LNCaP clone FGC (cell line): ENCODE measurements around the gene NTRK1.

- RRBS, 2 experiments, result no CpG with 5 or more reads among the region's 20 CpGs
Observed at GRCh38 chr1:156140760-156141647, 12.4 kb upstream of the SEMA4A start.

- RRBS, 2 experiments, result no CpG with 5 or more reads among the region's 6 CpGs
Observed at GRCh38 chr1:156146022-156146311, 7.4 kb upstream of the SEMA4A start.

GRCh38 chr1:156155622-156156799 lies 2.6 kb downstream of the SEMA4A start:
- RRBS, 2 experiments, result no CpG with 5 or more reads among the region's 17 CpGs

DNA sequence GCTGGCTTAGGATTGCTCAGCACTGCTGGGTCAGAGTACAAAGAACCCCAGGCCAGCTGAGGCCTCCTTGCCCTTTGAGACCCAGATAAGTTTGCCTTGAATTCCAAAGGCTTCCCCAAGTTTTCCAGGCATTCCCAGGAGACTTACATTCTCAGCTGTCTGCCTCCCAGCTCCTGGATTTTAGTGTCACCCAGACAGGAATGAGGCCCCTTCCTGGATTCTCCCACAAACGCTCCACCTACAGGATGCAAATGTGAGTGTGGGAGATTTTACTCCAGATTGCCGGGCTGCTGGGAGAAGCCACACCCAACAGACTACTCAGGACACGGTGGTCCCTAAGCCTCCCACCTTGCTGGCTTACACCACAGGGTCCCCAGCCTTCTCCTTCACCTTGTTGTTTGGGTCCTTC lies 10.4 kb downstream of the RHBG start:
- RRBS, 2 experiments, result no CpG with 5 or more reads among the region's 3 CpGs

GRCh38 chr1:156436790-156437102 lies 63.8 kb downstream of the MEF2D start:
- RRBS, 2 experiments, result no CpG with 5 or more reads among the region's 15 CpGs

DNA sequence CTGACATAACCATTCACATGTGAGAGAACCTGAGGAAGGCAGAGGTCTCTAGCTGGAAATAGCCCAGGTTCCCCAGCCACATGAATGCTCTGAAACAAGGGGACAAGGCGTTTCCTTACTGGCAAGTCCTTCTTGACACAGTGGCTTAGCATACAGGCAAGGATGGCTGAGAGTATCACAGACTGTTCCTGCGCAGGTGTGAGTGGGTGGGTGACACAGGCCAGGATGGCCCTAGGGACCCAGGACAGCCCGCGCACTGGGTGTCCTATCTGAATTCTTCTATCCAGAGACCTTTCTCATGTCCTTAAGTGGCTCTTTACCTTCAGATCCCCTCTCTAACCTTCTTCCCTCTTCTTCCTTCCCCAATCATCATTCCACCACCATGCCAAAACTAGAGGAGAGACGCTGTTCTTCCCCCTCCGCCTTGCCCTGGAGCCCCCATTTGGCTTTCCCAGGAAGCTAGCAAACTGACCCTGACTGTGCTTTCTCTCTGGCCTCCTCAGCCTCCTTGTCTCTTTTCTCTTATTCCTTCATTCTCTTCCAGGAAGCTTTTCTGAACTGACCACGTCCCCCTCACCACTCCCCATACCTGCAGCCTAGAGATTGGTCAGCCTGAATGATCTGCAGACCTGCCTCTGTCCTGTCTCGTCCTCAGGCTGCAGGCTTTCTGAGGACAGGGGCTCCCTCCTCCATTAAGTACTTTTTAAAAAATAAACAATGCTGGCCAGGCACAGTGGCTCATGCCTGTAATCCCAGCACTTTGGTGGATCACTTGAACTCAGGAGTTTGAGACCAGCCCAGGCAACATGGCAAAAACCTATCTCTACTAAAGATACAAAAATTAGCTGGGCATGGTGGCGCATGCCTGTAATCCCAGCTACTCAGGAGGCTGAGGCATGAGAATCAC lies 26.9 kb downstream of the MEF2D start:
- RRBS, 2 experiments, result no CpG with 5 or more reads among the region's 9 CpGs

DNA sequence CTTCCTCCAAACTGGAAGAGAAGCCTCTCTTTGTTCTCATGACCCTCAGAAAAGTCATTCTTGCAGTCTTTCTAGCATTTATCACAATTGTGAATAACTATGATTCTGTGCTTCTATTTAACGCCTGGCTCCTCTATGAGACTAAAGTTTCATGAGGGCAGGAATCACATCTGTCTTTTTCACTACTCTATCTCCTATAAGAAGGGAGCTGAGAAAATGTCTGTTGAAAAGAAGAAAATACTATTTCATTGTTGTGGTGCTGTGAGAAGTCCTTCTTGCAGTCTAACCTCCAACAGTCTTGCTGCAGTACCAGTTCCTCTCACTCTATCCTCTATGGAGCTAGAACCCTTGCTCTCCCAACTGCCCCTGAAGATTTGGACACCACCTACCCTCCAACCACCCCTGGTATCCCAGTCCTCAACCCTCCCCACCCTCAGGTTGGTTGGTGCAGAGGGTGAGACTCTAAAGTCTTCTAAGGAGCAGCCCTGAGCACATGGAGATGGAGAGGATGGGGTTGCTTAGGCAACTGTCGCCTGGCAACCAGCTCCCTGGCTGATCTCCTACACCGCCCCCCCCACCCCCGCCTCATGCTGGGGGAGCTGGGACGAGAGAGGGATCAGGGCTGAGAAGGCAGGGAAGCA lies 13.8 kb downstream of the MEF2D start:
- RRBS, 2 experiments, result no CpG with 5 or more reads among the region's 5 CpGs

- RRBS, 2 experiments, result no CpG with 5 or more reads among the region's 5 CpGs
Observed at GRCh38 chr1:156488449-156488960, 12.1 kb downstream of the MEF2D start.

DNA sequence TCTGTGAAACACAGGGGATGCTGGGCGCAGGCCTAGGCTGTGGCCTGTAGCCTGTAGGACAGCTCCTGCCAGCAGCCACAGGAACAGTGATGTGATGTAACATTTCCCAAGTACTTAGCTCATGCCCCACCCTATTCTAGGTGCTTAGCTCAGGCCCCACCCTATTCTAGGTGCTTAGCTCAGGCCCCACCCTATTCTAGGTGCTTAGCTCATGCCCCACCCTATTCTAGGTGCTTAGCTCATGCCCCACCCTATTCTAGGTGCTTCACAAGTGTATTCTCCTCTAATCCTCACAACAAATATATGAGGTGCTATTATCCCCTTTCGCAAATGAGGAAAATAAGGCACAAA lies 4.6 kb upstream of the NAXE start:
- RRBS, 2 experiments, result no CpG with 5 or more reads among the region's 2 CpGs

DNA sequence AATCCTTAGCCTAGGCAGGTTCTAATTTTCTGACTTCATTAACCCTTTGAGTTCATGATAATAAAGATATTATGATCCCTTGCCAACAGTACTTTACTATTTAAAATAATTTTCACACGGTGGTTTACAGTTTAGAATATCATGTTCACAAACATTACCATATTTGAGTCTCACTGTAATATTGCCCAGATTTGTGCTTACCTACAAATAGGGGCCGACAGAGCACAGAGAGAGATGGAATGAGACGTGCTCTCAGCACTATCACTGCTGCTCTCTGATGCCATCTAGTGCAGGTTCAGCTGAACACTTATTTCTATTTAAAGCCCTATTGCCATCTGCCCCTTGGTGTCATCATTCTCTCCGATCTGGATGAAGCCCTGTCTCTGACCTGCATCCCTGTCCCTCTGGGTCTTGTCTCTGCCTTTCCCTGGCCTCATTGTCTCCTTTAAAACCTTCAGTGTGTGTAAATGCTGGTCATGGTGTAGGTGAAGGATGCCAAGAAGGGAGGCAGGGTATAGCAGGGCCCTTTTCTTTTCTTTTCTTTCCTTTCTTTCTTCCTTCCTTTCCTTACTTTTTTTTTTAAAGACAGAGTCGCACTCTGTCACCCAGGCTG lies 11.1 kb upstream of the HAPLN2 start:
- RRBS, 2 experiments, result no CpG with 5 or more reads among the region's 5 CpGs

- RRBS, 2 experiments, result no CpG with 5 or more reads among the region's 12 CpGs
Observed at GRCh38 chr1:156670019-156670955, 6.9 kb downstream of the NES start.

DNA sequence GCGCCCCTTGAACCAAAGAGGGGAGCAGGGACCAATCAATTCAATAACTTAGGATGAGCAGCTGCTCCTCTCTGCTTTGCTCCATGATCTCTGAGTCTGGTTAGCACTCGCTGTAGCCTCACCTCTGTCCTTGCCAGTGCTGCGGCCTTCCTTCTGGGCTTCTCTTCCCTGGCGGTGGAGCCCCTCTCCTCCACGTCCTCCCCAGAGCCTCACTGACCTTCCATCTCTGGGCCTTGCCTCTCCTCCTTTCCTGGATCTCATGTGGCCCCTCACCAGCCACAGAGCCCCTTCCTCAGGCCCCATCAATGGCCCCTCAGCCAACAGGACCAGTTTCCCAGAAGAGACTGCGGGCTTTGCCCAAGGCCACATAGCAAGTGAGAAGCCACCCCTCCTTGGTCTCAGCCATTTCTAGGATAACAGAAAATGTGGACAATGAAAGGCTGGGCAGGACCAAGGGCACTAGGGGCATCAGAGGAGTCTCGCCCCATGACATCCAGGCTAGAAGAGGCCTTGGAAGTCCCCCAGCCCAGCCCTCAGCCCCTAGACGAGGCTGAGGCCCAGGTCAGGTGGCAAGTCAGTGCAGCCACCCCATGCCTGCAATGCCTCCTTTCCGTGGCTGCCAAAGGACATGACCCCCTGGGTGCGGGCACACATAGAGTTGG lies 2.8 kb downstream of the NES start:
- RRBS, 2 experiments, result no CpG with 5 or more reads among the region's 10 CpGs

DNA sequence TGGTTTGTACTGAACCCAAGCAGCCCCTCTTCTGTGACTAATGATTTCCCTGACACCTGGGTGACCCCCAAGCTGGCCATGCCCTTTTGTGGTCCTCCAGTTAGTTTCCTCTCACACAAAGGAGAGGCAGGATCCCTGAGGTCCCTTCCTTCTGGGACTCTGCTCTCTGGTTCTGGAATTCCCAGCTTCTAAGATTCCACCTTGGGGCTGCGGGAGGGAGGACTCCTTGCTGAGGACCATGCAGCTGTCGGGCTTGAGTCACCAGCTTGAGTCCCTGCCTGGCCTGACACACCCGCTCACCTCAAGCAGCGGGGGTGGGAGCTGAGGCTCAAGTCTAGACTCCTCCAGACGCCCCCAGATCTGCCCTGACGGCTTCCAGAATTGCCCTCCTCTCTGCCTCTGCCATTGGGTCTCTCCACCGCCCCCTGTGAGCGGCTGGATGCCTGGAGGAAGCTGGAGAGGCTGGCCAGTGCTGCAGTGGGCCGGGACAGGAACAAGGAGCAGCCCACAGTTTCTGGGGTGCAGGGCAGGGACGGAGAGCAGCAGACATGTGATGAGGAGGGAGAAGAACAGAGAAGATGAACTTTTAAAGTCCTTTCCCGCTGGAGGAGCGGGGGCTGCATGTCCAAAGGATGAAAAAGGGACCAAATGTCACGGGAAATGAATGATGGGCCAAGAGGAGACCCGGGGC lies 13.7 kb downstream of the CRABP2 start:
- RRBS, 2 experiments, result no CpG with 5 or more reads among the region's 14 CpGs

GRCh38 chr1:156725345-156726511 lies 2.5 kb upstream of the METTL25B start:
- RRBS, 2 experiments, result no CpG with 5 or more reads among the region's 24 CpGs

GRCh38 chr1:156727343-156727562 lies 1.0 kb upstream of the METTL25B start:
- RRBS, 2 experiments, result no CpG with 5 or more reads among the region's 5 CpGs

DNA sequence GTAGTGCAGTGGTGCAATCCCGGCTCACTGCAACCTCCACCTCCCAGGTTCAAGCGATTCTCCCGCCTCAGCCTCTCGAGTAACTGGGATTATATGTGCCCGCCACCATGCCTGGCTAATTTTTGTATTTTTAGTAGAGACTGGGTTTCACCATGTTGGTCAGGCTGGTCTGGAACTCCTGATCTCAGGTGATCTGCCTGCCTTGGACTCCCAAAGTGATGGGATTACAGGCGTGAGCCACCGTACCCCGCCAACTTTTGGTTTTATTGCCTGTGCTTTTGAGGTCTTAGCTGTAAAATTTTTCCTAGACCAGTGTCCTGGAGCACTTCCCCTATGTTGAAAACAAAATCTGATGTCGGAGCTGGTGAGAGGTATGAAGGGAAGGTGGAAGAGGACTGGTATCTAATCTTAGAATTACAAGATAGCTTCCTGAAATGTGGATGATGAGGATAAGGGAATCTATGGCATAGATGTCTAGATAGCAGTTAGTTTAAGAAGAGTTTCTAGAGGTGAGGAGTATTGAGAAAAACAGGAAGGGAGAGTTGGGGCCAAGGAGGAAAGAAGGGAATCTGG lies 21.8 kb downstream of the PRCC start:
- RRBS, 2 experiments, result no CpG with 5 or more reads among the region's 9 CpGs

DNA sequence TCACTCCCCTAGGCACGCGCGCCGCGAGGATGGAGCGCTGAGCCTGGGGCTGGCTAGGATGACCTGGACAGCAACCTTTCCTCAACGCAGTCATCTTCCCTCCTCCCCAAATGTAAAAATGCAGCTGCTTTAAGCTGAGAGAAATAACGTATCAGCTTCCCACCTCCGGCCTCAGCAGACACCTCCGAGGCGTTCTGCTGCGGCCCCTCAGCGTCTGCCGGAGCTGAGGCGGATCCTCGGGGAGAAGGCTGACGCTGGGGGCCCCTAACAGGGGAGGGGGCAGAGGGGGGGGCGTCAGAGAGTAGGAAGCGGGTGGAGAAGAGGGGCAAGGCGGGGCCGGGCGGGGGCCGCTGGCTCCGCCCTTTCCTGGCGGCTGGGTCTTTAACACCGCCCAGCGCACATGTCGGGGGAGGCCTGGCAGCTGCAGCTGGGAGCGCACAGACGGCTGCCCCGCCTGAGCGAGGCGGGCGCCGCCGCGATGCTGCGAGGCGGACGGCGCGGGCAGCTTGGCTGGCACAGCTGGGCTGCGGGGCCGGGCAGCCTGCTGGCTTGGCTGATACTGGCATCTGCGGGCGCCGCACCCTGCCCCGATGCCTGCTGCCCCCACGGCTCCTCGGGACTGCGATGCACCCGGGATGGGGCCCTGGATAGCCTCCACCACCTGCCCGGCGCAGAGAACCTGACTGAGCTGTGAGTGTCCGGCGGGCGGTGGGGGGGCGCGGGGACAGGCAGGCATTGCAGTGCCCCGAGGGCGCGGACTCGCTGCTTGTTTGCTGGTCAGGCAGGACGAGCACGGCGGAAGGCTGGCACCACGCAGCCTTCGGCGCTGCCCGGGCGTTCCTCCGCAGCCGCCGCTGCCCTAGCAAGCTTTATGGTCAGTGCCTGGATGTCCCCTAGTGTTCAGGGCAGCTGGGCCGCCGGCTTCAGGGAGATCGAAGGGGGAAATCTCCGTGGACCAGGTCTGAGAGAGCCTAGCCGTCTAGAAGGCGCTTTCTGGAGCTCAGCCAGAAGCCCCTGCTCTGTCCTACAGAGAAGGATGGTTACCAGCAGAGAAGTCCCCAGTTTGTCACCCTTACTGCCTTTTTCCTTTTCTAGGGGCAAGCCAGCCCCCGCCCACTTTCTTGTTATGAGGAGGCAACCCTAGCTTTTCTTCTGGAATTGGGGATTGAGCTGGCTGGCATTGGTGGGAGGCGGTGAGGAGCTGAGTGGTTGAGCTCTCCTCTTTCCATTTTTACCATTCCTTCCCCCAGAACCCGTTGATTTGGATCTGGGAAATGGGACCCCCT lies at the start of gene NTRK1:
NTRK1 (plus strand) TSS at position 409 of the 1,286 bp plus-strand sequence.
- RRBS, 2 experiments, result 17 to 21% methylated on average over 18 of the region's 83 CpGs

GRCh38 chr1:156978218-156979204 lies 58.1 kb downstream of the LRRC71 start:
- RRBS, 2 experiments, result no CpG with 5 or more reads among the region's 8 CpGs

GRCh38 chr1:156983847-156984523 lies 61.6 kb downstream of the ARHGEF11 start:
- RRBS, 2 experiments, result no CpG with 5 or more reads among the region's 11 CpGs

GRCh38 chr1:157055698-157056109 lies 10.2 kb upstream of the ARHGEF11 start:
- RRBS, 2 experiments, result no CpG with 5 or more reads among the region's 5 CpGs